ENCODE results near the genes TCIRG1 and C11orf24.

DNA sequence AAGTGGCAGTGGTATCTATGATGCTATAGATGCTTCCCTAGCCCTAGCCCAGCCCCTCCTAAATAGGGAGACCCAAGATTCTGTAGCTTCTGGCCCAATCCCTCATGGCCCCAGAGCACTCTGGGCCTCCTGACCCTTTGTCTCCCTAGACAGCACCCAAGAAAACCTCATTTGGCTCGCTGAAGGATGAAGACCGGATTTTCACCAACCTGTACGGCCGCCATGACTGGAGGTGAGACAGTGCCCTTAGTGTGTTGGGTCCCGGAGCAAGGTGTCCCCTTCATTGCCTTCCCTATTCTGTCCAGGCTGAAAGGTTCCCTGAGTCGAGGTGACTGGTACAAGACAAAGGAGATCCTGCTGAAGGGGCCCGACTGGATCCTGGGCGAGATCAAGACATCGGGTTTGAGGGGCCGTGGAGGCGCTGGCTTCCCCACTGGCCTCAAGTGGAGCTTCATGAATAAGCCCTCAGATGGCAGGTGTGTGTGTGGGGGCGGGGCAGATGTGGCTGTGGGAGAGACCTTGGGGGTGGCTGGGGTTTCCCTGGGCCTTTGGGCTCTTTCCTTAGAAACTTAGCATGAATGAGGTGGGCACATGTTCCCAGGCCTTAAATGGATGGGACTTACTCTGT is 1.6 kb downstream of the NDUFV1 start:
- PRO-cap, result no peak
- RRBS, 2 experiments, result 96 to 97% methylated on average over 4 of the region's 12 CpGs

- PRO-cap, result unidirectional peak, plus-strand start at chr11:67620025
- RRBS, 2 experiments, result no CpG with 5 or more reads among the region's 18 CpGs
Measured at GRCh38 chr11:67619770-67620324, 9.9 kb downstream of the NUDT8 start.

GRCh38 chr11:67665608-67666059 is 8.8 kb downstream of the ALDH3B2 start:
- PRO-cap, result no peak
- RRBS, 2 experiments, result no CpG with 5 or more reads among the region's 11 CpGs

- PRO-cap, result no peak
- RRBS, 2 experiments, result no CpG with 5 or more reads among the region's 8 CpGs
Measured at GRCh38 chr11:67728080-67728756, 53.8 kb upstream of the ALDH3B2 start.

DNA sequence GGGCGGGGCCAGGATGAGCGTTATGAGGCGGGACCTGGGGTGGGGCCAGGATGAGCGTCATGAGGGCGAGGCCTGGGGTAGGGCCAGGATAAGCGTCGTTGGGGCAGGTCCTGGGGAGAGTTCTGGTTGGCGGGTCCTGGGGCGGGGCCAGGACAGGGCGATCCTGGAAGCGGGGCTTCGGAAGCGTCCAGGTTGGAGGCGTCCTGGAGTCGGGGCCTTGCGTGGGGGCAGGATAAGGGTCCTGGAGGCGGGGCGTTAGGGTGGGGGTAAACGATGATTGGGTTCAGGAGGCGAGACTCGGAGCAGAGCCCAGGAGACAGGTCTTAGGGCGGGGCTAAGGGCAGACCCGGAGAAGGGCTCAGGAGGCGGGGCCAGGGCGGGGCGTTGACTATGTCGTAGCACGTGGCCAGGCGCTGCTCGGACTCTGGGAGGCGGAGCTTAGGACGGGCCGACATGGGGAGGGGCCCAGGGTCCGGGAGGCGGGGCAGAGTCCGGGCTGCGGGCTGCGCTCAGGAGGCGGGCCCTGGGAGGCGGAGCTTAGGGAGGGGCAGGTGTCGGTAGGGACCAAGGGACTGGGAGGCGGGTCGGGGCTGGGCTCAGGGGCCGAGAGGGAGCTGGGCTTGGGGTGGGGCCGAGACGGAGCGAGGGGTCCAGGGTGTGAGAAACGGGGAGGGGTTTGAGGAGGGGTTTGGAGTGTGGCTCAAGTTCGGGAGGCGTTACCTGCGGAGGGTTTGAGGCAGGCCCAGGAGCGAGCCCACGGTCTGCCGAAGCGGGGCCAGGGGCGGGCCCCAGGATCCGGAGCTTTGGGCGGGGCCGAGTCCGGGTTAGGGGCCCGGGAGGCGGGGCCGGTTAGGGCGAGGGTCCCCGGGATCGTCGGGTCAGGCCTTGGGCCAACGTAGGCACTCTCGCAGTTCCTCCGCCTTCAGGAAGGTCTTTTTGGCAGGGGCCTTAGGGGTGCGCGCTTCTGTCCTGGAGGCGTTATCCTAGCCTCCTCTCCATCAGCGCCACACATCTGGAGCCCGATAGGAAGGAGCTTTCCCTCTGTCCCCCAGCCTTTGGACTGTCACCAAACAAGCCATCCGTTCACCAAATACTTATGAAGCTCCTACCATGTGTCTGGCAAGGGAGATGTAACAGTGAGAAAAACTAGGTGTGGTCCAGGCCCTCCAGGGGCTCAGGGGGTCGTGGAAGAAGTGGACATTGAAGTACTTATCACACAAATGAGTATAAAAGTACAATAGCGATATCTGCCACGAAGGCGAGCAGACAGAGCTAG is 131.5 kb upstream of the ALDH3B2 start:
- PRO-cap, result no peak
- RRBS, 2 experiments, result no CpG with 5 or more reads among the region's 80 CpGs

GRCh38 chr11:68013111-68013601 is 3.0 kb downstream of the ALDH3B1 start:
- PRO-cap, result bidirectional peak, plus-strand start at chr11:68013466, minus-strand start at chr11:68013295
- RRBS, 2 experiments, result no CpG with 5 or more reads among the region's 10 CpGs

GRCh38 chr11:68038643-68039149 is at the start of gene TCIRG1:
Gene TCIRG1, plus strand, starts transcription at chr11:68039025.
- PRO-cap, result bidirectional peak, plus-strand start at chr11:68039053, minus-strand start at chr11:68038917
- RRBS, 2 experiments, result 2 to 4% methylated on average over 24 of the region's 40 CpGs

DNA sequence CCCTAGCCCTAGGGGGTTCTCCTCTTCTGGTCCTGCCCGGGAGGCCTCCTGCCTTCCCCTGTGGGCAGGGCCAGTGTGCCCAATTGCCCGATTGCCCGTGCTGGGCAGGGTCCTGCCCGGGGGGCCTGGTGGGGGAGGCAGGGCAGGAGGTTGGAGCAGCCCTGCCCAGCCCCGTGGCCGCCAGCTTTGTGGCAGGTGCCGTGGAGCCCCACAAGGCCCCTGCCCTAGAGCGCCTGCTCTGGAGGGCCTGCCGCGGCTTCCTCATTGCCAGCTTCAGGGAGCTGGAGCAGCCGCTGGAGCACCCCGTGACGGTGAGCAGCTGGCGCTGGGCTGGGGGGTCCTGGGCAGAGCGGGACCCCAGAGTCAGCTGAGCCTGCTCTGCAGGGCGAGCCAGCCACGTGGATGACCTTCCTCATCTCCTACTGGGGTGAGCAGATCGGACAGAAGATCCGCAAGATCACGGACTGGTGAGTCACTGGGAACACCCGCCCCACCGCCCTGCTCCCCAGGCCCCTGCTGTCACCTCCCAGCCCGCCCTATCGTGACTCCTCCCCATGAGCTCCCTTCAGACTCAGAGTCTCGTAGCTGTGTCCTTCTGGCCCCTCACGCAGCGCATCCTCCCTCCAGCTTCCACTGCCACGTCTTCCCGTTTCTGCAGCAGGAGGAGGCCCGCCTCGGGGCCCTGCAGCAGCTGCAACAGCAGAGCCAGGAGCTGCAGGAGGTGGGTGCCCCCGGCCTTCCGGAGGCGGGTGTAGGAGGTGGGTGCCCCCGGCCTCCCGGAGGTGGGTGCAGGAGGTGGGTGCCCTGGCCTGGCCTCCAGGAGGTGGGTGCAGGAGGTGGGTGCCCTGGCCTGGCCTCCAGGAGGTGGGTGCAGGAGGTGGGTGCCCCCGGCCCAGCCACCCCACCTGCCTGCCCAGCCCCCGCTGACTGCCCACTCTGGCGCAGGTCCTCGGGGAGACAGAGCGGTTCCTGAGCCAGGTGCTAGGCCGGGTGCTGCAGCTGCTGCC is 4.7 kb downstream of the TCIRG1 start:
- PRO-cap, result no peak
- RRBS, 2 experiments, result 68 to 77% methylated on average over 4 to 6 of the region's 42 CpGs

DNA sequence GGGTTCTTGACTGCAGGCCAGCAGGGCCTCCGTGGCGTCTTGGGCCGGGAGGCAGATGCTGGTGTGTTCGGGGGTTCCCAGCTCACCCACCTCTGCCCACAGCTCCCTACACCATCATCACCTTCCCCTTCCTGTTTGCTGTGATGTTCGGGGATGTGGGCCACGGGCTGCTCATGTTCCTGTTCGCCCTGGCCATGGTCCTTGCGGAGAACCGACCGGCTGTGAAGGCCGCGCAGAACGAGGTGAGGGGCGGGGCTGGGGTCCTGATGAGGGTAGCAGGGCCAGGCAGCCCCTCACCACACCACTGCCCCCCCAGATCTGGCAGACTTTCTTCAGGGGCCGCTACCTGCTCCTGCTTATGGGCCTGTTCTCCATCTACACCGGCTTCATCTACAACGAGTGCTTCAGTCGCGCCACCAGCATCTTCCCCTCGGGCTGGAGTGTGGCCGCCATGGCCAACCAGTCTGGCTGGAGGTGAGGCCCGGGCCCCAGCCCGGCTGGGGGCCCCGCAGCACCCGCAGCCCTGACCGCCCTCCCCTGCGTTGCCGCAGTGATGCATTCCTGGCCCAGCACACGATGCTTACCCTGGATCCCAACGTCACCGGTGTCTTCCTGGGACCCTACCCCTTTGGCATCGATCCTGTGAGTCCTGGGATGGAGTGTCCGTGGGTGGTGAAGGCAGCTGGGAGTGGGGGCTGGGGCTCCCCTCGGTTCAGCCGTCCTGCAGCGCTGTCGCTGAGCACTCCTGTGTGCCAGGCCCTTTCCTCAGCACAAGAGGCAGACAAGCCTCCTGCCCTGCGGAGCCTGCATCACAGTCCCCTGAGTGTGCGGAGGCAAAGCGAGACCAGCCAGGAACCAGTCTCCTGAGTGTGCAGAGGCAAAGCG is 8.7 kb downstream of the TCIRG1 start:
- PRO-cap, result no peak
- RRBS, 2 experiments, result 86% methylated on average over 12 of the region's 41 CpGs; no CpG with 5 or more reads in 1 of the 2 experiments

DNA sequence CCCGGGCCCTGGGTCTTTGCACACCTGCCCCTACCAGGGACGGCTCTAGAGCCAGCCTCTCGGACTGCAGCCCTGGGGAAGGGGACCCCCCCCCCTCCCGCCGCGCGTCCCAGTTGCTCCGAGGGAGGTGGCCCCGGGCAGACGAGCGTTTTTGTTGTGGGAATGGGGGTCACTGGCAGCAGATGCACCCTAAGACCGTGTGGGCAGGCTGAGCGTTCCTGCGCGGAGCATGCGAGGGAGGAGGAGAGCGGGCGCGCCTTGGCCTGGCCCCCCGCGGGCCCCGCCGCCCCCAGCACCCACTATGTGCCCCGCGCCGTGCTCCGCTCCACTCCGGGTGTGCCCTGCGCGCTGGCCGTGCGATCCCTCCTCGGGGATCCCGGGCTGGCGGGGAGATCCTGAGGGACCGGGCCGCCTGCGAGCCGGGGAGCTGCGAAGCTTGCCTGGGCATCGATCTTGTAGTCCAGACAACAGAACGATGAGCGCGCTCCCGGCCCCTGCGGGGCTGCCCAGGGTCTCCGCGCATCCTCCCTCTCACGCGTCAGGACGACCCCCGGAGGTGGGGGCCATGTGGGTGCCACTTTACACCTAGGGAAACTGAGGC is 1.1 kb upstream of the KMT5B start:
- PRO-cap, result no peak
- RRBS, 2 experiments, result 1 to 3% methylated on average over 21 of the region's 52 CpGs

- PRO-cap, result bidirectional peak, plus-strand start at chr11:68272166, minus-strand start at chr11:68271903
- RRBS, 2 experiments, result 2 to 4% methylated on average over 27 to 28 of the region's 82 CpGs
Measured at GRCh38 chr11:68271786-68272832, at the start of gene C11orf24. Gene C11orf24, minus strand, starts transcription at chr11:68271973.

GRCh38 chr11:68321234-68321725 is 8.9 kb downstream of the LRP5 start:
- PRO-cap, result no peak
- RRBS, 2 experiments, result 83% methylated on average over 2 of the region's 12 CpGs; no CpG with 5 or more reads in 1 of the 2 experiments

DNA sequence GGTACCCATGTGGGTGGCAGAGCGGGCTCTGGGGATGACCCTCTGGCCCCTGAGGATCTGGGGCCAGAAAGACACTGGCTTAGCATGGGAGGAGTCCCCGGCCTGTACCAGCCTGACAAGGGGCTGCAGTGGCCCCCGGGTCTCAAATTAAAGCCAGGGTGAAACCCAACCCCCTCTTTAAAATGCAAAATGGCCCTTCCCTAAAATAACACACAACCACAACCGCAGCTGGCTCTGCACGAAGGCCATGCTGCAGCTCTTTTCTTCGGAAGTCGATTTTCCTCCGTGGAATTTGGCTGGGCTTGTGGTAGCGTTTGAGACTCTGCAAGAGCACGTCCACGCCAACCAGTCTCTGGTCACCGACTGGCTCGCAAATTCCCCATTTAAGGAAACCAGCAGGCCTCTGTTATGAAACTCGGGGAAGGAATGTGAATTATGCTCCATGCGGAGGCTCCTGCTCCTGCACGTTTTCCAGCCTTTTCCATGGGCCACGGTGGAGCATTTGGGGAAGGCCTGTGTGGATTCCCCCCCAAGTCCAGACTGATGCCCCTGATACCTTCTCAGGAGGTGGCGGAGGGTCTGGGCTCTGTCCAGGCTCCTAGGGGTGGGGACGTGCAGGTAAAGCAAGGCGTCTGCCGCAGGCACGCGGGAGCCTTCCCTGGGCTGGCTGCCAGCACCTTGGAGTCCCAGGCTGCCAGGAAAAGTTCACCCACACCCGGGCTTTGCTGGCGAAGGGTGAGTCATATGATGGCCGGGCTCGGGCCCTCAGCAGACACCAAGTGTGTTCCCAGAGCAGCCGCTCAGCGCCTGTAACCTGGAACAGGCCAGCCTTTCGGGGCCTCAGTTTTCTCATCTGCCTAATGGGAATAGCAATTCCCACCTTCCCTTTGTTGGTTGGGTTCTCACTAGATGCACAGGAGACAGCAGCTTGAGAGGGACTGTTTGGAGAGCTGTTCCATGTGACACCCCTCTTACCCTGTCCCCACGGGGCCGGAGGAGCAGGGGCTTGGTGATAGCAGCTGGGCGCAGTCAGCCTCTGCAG is 41.9 kb downstream of the LRP5 start:
- PRO-cap, result no peak
- RRBS, 2 experiments, result 5 to 43% methylated on average over 1 to 3 of the region's 33 CpGs

- PRO-cap, result no peak
- RRBS, 2 experiments, result no CpG with 5 or more reads among the region's 7 CpGs
Measured at GRCh38 chr11:68400875-68401296, 59.7 kb upstream of the PPP6R3 start.

DNA sequence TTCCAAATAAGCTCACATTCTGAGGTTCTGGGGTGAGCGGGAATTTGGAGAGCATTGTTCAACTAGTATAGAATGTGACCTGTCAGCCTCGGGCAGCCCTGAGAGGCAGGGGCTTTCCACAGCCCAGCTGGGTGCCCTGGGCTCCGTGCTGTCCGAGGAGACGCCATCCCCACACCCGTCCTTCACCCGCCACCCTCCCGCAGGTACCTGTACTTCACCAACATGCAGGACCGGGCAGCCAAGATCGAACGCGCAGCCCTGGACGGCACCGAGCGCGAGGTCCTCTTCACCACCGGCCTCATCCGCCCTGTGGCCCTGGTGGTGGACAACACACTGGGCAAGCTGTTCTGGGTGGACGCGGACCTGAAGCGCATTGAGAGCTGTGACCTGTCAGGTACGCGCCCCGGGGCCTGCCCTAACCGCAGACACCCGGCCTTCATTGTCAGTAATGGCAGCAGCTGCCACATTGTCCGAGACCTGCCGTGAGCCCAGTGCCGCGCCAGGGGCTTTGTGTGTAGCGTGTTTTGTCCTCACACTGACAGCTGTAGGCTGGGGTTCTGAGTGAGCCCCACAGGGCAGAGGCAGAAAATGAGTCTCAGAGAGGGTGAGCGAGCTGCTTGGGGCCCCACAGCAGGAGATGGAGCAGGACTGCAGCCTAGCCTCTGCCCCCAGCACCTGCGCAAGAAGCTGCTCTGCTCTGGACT is 35.5 kb upstream of the PPP6R3 start:
- PRO-cap, result no peak
- RRBS, 2 experiments, result 93 to 97% methylated on average over 9 to 10 of the region's 33 CpGs

DNA sequence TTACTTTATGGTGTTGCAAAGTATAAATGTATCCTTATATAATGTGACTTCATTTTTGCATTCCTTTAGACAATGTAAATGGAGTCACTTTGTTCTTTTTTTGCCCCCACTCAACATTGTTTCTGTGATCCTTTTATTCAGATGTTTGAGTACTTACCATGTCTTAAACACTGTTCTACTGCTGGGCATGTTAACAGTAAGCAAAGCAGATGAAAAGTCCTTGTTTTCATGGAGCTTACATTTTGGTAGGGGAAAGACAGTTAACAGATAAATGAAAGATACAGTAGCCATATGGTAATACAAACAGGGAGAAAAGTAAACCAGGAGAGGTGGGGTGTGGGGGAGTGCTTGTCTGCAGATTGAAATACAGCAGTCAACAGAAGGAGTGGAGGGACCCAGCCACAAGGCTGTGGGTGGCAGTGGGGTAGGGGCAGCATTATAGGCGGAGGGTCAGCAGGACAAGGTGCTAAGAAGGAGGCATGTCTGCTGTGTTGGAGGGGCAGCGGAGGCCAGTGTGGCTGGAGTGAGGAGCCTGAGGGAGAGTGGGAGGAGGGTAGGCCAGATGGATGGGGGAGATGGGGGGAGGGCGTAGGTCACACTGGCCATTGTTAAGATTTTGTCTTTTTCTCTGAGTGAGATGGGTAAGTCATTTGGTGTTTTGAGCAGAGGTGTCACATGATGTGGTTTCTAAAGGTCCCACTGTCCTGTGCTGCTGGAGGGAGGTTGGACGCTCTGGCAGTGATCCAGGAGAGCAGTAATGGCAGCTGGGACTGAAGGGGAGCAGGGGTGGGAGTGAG is 9.5 kb downstream of the PPP6R3 start:
- PRO-cap, result no peak
- RRBS, 2 experiments, result no CpG with 5 or more reads among the region's 4 CpGs

- PRO-cap, result no peak
- RRBS, 2 experiments, result no CpG with 5 or more reads among the region's 5 CpGs
Measured at GRCh38 chr11:68542567-68543211, 82.1 kb downstream of the PPP6R3 start.

- PRO-cap, result no peak
- RRBS, 2 experiments, result 95 to 98% methylated on average over 3 of the region's 16 CpGs
Measured at GRCh38 chr11:68807404-68807748, 34.3 kb downstream of the CPT1A start.

DNA sequence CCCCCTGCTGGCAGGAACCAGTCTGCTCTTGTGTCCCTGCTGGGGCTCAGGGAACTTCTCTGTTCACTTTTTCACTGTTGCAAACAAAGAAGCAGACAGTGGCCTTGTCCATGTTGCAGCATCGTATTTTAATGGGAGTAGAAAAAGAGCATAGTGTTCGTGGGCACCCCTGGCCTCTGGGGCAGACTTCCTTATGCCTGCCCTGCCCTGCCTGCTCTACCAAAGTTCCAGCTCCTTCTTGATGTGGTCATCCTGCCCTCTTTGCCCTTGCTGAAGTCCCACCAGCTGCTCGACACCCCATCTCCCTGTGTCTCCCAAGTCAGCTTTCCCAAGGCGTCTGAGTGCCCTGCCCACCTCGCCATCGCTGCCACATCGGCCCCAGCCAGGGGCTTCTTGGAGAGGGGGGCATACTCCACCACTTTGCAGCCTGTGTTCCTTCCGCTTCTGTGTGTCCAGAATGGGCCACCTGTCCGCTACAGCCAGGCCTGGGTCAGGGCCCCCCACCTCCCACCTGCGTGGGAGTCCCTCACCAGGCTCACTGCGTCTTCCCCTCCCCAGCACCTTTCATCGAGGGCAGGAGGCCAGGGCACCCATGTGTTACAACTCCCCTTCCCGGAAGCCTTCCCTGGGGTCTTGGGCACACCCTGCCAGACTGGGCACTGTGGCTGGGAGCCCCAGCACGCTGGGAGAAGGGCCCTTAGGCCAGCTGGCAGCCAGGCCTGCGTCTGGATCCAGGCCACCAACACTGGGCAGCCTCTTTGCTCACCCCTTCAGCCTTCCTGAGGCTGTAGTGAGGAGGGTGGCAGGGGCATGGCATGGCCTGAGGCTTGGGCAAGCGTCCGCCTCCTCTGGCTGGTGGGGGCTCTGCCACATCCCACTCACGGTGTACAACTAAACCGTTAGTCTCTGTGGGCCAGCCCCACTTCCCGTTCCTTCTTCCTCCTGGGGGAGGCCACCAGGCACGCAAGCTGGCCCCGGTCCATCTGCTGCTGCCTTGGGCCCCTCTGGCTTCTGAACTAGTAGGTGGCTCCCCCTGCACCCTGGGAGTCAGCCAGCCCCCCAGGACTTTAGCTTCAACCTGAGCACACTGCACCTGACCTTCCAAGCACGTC is 13.5 kb downstream of the CPT1A start:
- PRO-cap, result no peak
- RRBS, 2 experiments, result no CpG with 5 or more reads among the region's 23 CpGs

- PRO-cap, result no peak
- RRBS, 2 experiments, result 6 to 14% methylated on average over 18 to 26 of the region's 59 CpGs
Measured at GRCh38 chr11:68843637-68844501, 2.2 kb upstream of the CPT1A start.

All from astrocyte (in vitro differentiated cells and primary cell).